Measurements from ENCODE around the genes NOS1 and PEBP1.

DNA sequence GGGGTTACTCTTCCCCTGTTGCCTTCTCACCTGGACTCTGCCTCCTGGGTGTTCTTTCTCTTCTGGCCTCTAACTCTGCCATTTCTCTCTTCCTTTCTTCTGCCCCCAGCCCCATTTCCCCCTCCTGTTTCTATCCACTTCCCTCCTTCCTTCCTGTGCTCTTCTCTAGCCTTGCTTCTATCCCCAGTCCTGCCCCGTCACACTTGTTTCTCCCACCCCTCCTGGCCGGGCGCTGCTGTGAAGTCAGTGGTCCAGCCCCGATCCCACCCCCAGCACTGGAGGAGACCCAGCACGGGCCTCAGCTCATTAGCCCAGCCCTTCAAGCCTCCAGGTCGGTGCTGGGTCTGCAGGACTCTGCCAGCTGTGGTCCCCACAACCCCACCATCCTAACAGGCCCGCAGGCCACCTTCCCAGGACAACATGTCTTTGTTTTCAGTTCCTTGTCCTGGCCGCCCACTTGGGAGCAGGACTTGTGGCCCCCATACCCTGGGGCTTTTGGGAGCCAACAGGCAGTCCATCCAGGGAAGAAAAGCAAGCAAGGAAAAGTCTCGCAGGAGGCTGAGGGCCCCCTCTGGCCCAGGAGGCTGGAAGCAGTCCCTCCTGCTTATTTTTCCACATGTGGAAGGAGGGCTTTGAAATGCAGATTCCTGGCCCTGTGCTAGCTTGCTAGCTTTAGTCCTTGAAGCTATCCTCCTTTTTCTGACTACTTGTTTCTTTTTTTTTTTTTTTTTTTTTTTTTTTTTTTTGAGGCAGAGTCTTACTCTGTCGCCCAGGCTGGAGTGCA is 60.0 kb downstream of the HRK start:
- PRO-cap, result no peak
- RAMPAGE, long total RNA, 5 experiments, result no peak in any of the 5 experiments
- RRBS, result no CpG with 5 or more reads among the region's 10 CpGs

GRCh38 chr12:116878508-116879328 is 2.5 kb downstream of the HRK start:
- PRO-cap, result no peak
- RAMPAGE, long total RNA, 5 experiments, result no peak in any of the 5 experiments
- RRBS, result 5% methylated on average over 15 of the region's 48 CpGs

GRCh38 chr12:117035952-117036501 is 63.2 kb downstream of the TESC start:
- PRO-cap, result no peak
- RAMPAGE, long total RNA, 5 experiments, result no peak in any of the 5 experiments
- RRBS, result no CpG with 5 or more reads among the region's 13 CpGs

GRCh38 chr12:117048098-117048671 is 51.0 kb downstream of the TESC start:
- PRO-cap, result no peak
- RAMPAGE, long total RNA, 5 experiments, result no peak in any of the 5 experiments
- RRBS, result no CpG with 5 or more reads among the region's 15 CpGs

DNA sequence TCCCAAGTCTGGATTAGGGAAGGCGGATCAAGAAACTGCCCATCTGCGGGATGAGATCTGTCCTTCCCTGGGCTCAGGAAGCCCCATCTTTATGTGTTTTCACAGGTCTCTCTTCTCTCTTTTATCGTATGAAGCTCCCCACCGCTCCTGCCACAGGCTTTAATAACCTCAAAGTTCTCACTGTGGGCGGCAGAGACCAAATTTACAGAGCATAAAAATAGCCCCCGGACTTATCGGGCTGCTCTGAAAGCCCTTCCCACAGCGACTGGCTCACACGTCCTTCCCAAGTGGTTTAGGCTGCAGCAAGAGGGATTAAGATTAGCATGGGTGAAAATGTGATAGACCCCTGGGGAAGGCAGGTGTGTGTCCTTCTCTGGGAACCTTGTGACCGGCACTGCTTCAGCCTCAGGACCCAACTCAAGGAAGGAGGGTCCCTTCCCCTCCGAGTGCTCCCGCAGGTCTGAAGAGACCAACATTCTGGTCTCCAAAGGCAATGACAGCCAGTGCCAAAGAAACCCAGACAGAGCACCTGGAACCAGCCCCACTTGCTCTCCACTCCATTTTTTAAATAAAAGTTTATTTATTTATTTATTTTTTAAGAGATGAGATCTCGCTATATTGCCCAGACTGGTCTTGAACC is 47.7 kb downstream of the TESC start:
- PRO-cap, result no peak
- RAMPAGE, long total RNA, 5 experiments, result no peak in any of the 5 experiments
- RRBS, result no CpG with 5 or more reads among the region's 13 CpGs

GRCh38 chr12:117111759-117112136 is 12.5 kb upstream of the TESC start:
- PRO-cap, result no peak
- RAMPAGE, long total RNA, 5 experiments, result no peak in any of the 5 experiments
- RRBS, result 33% methylated on average over 1 of the region's 9 CpGs

DNA sequence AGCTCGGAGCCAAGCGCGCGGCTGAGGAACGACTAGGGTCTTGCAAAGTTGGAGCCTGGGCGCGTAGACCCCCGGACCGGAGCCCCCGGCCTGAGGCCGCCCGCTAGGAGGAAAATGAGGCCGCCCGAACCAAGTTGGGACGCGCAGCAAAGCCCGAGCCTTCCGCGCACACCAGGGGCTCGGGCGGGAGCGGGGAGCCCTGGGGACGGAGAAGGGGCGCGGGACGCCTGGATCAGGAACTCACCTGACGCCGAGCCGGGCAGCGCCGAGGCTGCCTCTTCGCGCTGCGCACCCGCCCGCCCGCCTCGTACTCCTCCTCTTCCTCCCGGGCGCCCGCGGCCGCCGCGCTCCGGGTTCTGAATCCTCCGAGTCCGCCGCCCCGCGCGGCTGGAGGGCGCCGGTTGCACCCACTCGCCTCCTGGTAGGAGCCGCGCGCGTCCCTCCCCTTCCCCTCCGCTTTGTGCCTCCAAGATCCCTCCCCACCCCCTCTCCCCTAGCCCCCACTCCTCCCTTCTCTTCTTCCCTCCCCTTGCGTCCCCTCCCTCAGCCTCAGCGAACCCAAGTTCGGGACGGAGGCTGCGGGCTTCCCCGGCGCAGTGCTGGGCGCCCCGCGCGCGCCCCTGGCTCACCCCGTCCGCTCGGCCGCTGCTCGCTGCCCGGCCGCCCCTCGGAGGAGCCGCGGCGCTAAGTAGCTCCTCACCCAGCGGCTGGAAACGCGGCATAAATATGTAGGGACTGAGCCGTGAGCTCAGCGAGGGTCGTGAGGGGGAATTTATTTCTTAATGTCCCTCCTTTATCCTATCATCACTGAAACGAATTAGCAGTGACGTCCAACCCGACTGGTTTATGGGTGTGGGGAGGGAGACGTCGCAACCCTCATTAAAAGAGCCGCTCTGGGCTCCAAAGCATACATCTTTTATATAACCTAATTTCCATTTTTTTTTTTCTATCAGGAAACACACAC is at the start of gene NOS1:
NOS1 (minus strand) TSS at position 744 of the 964 bp plus-strand sequence.
- PRO-cap, result no peak
- RAMPAGE, long total RNA, 5 experiments, result no peak in any of the 5 experiments
- RRBS, result 14% methylated on average over 33 of the region's 95 CpGs

DNA sequence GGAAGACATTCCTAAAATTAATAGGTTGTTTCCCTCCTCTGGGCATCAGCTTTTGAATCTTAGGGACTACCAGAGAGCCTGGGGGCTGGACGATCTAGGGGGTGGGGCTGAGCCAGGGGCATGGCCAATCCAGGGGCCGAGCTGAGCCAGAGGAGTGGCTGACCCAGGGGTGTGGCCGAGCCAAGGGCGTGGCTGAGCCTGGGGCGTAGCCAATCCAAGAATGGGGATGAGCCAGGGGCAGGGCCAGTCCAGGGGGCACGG is 219.2 kb upstream of the NOS1 start:
- PRO-cap, result no peak
- RAMPAGE, long total RNA, 5 experiments, result no peak in any of the 5 experiments
- RRBS, result no CpG with 5 or more reads among the region's 6 CpGs

- PRO-cap, result bidirectional peak, plus-strand start at chr12:118136124, minus-strand start at chr12:118135948; unidirectional peak, plus-strand start at chr12:118136347
- RAMPAGE, long total RNA, 5 experiments, result start-site peak on the plus strand in 5 of 5 experiments, at chr12:118136066-118136175 at its widest, 276 to 3,936 reads per replicate; start-site peak on the minus strand in 4 of 5 experiments, at chr12:118135934-118136019 at its widest, 14 to 49 reads per replicate
- RRBS, result 2% methylated on average over 26 of the region's 70 CpGs
Measured at GRCh38 chr12:118135718-118136531, at the start of gene PEBP1. PEBP1 (plus strand) TSS chr12:118136124.

- PRO-cap, result bidirectional peak, plus-strand start at chr12:118136793, minus-strand start at chr12:118136745; bidirectional peak, plus-strand start at chr12:118136835, minus-strand start at chr12:118136834
- RAMPAGE, long total RNA, 5 experiments, result no peak in any of the 5 experiments
- RRBS, result 3% methylated on average over 22 of the region's 32 CpGs
Measured at GRCh38 chr12:118136532-118137082, 683 bp downstream of the PEBP1 start.

DNA sequence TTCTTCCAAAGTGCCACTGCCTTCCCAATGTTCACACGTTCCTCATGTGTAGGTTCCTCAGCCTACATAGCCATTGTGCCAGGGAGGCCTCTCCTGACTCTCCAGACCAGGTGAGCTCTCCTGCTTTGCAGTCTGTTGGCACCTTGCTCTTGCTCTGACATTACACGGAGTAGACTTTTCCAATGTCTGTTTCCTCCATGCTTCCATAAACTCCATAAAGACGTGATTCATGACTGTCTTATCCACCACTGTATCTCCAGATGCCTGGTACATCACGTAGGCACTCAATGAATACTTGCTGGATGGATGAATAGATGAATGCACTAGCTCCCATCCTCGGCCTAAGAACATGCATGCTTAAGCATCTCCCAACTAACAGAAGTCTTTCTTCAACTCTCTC is 21.6 kb downstream of the PEBP1 start:
- PRO-cap, result no peak
- RAMPAGE, long total RNA, 5 experiments, result start-site peak on the minus strand in 1 of 5 experiments, centred at position 140 of the sequence, 13 reads per replicate
- RRBS, result no CpG with 5 or more reads among the region's 5 CpGs

- PRO-cap, result no peak
- RAMPAGE, long total RNA, 5 experiments, result start-site peak on the minus strand in 3 of 5 experiments, at chr12:118181374-118181583 at its widest, 11 to 79 reads per replicate
- RRBS, result no CpG with 5 or more reads among the region's 15 CpGs
Measured at GRCh38 chr12:118181264-118181833, 45.4 kb downstream of the PEBP1 start.

- PRO-cap, result no peak
- RAMPAGE, long total RNA, 5 experiments, result no peak in any of the 5 experiments
- RRBS, result no CpG with 5 or more reads among the region's 9 CpGs
Measured at GRCh38 chr12:118188861-118189340, 53.0 kb downstream of the PEBP1 start.

GRCh38 chr12:118201106-118201517 is 65.2 kb downstream of the PEBP1 start:
- PRO-cap, result no peak
- RAMPAGE, long total RNA, 5 experiments, result start-site peak on the minus strand in 1 of 5 experiments, at chr12:118201301-118201380 at its widest, 16 reads per replicate
- RRBS, result no CpG with 5 or more reads among the region's 8 CpGs

- PRO-cap, result no peak
- RAMPAGE, long total RNA, 5 experiments, result start-site peak on the plus strand in 2 of 5 experiments, at chr12:118246126-118246278 at its widest, 5 to 15 reads per replicate
- RRBS, result no CpG with 5 or more reads among the region's 38 CpGs
Measured at GRCh38 chr12:118245843-118246615, 110.1 kb downstream of the PEBP1 start.

GRCh38 chr12:119363556-119363807 is 29.0 kb downstream of the CCDC60 start:
- PRO-cap, result no peak
- RAMPAGE, long total RNA, 5 experiments, result no peak in any of the 5 experiments
- RRBS, result no CpG with 5 or more reads among the region's 1 CpG

GRCh38 chr12:119615824-119616480 is 22.4 kb downstream of the TMEM233 start:
- PRO-cap, result no peak
- RAMPAGE, long total RNA, 5 experiments, result no peak in any of the 5 experiments
- RRBS, result no CpG with 5 or more reads among the region's 6 CpGs

DNA sequence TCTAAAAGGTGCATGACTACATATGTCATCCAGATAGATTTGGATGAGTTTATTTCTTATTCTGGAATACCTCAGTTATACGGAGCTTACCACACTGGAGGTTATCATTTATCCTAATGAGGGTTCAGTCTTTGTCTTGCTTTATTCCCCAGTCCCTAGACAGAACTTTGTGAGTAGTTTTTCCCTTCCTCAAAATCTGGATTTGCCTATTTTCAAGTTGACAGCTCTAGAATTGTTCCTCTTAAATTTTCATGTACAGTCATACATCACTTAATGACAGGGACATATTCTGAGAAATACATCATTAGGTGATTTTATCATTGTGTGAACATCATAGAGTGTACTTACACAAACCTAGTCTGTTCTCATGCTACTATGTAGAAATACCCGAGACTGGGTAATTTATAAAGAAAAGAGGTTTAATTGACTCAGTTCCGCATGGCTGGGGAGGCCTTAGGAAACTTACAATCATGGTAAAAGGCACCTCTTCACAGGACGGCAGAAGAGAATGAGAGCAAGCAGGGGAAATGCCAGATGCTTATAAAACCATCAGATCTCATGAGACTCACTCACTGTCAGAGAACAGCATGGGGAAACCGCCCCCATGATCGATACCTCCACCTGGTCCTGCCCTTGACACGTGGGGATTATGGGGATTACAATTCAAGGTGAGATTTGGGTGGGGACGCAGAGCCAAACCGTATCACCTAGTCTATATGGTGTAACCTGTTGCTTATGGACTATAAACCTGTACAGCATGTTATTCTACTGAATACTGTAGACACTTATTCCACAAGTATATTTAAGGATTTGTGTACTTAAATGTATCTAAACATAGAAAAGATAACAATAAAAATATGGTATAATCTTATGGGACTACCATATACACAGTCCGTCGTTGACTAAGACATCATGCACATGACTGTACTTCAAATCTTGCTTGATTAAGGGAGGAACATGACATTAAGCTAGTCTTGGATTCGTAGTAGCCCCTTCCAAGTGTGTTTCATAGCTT is 3.4 kb downstream of the PRKAB1 start:
- PRO-cap, result no peak
- RAMPAGE, long total RNA, 5 experiments, result no peak in any of the 5 experiments
- RRBS, result no CpG with 5 or more reads among the region's 12 CpGs

DNA sequence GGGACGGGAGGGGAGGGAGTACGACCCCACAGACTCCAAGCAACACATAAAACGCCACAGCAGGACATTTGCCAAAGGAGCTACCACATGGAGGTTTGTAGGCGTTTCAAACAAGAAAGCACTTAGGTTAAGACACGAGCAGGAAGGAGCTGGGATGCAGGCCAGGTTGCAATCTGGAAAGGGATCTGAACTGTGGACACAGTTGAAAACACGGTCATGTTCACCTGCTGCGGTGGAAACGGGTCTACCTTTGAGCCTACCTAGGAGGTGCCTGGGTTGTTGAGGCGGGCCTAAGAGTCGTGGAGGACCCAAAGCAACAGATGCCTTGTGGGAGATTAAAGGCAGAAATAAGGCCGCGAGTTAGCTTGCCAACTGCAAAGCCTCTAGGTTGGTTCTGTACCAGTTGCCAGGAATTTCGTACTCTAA is 18.5 kb downstream of the PRKAB1 start:
- PRO-cap, result no peak
- RAMPAGE, long total RNA, 5 experiments, result no peak in any of the 5 experiments
- RRBS, result no CpG with 5 or more reads among the region's 13 CpGs

- PRO-cap, result no peak
- RAMPAGE, long total RNA, 5 experiments, result start-site peak on the minus strand in 1 of 5 experiments, at chr12:119704195-119704457 at its widest, 6 reads per replicate
- RRBS, result 100% methylated on average over 1 of the region's 10 CpGs
Measured at GRCh38 chr12:119703805-119704383, 36.0 kb downstream of the PRKAB1 start.

All from stomach (tissue), 7 donors.